Tibial artery (tissue), 1 donor: Measurements from ENCODE around the gene GATA2.

DNA sequence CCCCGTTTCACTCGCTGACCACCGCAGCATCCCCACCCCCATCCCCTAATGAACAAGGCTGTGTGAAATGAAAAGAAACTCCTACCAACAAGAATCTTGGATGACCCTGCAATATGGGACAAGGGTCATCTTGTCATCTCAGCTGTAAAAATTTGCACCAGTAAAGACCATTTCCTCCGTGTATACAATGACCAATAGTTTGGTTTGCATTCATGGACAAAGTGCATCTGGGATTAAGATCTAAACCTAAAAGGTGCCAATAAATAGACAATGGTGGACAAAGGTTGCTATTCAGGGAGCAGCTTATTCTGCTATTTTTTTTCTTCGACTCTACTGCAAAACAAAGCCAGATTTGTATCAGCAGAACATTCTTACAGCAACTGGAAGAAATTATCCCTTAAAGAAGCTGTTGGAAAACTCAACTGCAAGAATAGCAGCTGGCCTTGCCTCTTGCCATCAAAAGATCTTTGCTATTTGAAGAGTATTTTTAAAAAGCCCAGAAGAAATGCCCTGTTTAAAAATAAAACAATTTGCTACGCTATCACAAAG is 7.9 kb downstream of the MGLL start:
- PRO-cap = no peak

- PRO-cap = no peak
Observed at GRCh38 chr3:128053445-128054346, 1.5 kb downstream of the SEC61A1 start.

- PRO-cap = no peak
Observed at GRCh38 chr3:128064656-128065419, 12.6 kb downstream of the SEC61A1 start.

DNA sequence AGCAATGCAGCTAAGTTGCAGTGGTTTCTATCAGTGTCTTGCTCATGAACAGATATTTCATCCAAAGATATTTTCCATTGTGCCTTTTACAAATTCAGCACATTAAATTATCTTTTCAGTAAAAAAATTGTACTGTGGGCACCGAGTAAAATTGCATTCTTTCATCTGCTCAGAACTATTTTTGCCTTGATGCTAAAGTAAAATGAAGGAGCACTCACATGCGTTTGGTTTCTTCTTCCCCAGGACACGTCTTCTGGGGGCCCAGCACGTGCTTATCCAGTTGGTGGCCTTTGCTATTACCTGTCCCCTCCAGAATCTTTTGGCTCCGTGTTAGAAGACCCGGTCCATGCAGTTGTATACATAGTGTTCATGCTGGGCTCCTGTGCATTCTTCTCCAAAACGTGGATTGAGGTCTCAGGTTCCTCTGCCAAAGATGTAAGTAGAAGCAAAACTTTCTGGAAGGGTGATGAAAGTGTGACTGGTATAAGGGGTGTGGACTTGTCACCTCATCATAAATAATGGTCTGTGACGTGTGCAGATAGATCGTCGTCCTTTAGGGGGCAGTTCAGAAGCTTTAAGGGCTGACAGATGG is 15.0 kb downstream of the SEC61A1 start:
- PRO-cap = no peak

GRCh38 chr3:128097938-128098651 is 25.5 kb downstream of the RUVBL1 start:
- PRO-cap = no peak

DNA sequence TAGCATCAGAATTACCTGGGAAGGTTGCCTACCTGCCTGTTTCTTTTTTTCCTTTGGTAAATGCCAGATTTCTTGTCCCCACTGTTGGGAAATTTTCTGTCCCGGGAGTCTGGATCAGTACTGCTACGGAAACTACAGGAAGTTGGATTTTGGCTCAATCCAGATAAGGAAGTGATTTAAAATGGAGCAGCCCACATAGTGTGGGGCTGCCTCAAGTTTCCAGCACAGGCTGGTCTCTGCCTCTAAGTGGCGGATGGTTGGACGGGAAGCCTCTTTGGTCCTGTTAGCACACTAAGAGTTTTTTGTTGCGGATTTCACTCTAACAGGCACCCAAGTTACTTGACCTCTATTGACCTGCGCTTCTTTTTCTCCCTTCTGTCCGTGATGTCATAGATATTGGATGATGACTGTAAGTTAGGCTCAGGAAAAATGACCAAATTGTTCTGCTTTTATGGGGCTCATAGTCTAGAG is 54.7 kb downstream of the EEFSEC start:
- PRO-cap = no peak

DNA sequence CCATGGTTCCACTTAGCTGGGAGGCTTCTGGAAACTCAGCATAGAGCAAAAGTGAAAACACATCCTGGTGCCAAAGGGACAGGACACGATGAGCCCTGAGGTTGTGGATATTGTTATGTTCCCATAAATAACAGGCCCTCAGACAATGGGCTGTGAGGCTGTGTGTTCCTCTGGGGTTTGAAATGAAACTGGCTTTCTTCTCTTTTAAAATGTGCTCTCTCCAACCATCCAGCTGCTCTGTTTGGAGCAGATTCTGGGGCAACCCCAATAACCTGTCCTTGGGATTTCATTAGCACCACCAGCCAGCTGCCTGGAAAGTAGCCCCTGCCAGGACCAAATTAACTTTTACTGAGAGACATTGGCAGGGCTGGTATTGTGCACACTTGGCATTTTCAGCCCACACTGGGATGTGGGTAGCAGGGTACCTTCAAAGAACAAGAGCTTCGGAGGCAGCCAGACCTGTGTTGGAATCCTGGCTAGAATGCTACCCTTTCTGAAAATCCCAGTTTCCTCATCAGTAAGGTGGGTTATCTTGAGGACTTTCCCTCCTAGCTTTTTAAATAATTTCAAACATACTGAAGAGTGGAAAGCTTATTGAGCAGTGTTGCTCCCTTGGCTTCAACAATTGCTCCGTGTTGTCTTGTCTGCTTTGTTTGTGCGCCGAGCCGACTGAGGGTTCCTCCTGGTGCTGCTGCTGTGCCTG is 97.4 kb downstream of the DNAJB8 start:
- PRO-cap = no peak

DNA sequence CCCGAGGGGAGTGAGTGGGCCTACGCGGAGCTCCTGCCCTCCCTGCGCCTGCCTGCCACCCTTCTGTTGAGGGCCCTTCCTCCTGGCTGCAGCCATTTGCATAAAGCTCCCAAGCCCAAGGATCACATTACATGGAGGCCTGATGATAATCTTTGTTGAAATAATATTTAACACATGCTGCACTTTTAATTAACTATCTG is 39.1 kb downstream of the DNAJB8 start:
- PRO-cap = no peak

- PRO-cap = no peak
Observed at GRCh38 chr3:128480007-128480790, 12.8 kb downstream of the GATA2 start.

- PRO-cap = no peak
Observed at GRCh38 chr3:128485671-128486418, 7.2 kb downstream of the GATA2 start.

- PRO-cap = no peak
Observed at GRCh38 chr3:128489470-128489891, 3.5 kb downstream of the GATA2 start.

GRCh38 chr3:128492726-128493508 is at the start of gene GATA2:
Gene GATA2 (minus strand): TSS chr3:128493201.
- PRO-cap = unidirectional peak, minus-strand start at chr3:128493201

- PRO-cap = no peak
Observed at GRCh38 chr3:128554125-128554568, 61.1 kb upstream of the GATA2 start.

DNA sequence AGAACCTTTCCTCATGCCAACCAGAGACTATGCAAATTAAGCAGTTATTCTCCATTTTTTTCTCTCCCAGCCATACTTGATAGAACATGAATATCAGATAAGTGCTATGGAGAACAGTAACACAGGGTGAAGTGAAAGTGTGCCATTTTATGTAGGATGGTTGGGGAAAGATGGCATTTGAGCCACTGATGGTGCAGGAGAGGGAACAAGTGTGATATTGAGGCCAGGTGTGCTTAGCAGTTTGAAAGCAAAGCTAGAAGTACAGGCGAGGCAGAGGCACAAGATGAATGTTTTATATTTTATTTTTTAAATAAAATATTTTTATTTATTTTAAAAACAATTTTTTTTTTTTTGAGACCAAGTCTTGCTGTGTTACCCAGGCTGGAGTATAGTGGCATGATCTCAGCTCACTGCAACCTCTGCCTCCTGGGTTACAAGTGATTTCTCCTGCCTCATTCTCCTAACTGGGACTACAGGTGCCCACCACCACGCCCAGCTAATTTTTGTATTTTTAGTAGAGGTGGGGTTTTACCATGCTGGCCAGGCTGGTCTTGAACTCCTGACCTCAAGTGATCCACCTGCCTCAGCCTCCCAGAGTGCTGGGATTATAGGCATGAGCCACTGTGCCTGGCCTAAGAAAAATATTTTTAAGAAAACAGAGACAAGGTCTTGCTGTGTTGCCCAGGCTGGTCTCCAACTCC is 31.4 kb downstream of the RAB7A start:
- PRO-cap = no peak

DNA sequence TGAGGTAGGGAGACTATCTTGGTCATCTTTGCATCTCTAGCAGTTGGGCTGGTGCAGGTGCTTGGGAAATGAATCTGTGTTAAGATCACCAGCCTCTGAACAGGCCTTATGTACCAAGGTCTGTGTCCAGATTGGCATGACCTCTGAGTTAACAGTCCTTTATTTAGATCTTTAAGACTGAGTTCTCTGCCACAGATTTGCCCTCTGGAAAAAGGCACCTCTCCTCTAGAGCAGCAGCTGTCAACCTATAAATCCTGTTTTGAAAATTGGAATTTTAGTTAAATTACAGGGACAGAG is 35.4 kb downstream of the RAB7A start:
- PRO-cap = no peak

DNA sequence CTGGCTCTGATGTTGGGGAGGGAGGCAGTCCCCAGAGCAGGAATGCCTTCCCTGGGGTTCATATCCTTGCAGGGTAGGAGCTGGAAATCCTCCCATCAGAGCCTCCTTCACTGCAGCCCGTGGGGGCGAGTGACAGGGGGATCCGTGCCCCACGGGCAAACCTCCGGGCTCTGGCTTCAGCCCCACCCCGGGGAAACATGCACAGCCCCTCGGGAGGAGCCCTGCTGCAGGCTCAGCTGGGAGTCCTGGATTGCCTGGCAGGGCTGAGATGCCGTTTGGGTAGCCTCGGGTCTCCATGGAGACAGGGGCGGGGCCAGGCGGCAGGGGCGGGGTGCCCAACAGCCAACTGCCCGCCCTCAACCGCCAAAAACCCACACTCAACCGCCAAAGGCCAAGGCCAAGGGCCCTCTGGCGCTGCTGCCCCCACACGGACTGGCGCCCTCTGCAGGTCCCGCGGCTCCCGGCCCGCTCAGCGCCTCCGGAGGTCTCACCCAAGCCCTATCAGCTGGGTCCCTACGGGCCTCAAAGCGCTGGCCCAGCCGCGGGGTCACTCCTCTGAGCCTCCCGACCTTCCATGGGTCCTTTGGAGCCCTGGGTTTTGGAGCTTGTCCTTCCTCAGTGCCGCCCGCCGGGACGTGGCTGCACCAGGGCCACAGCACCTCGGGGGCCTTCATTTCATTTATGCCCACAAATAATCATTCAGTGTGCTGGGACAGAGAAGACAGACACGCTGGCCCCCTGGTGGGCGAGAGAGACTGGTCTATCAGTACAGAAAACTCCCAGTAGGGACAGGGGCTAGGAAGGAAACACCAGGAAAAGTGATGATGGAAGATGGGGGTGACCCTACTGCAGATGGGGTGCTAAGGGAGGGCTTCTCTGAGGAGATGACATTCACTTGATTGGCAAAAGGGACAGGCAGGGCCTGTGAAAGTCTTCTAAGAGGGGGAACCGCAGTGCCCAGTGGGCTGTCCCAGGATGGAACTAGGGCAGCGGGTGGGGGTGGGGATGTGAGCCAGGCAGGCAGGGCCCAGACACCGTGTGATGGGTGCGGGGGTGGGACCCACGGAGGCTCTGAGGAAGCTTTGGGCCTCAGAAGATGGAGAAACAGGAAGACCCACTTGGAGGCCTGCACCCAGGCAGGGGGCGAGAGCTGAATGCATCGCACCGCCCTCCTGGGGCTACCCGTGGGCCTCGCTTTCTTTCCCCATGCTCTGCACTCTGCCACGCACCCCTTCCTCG is 33.4 kb upstream of the ACAD9 start:
- PRO-cap = no peak

- PRO-cap = no peak
Observed at GRCh38 chr3:129001776-129002513, 841 bp downstream of the EFCC1 start.

- PRO-cap = no peak
Observed at GRCh38 chr3:129047460-129047659, 13.2 kb upstream of the GP9 start.

GRCh38 chr3:129065124-129066121 is 4.8 kb downstream of the GP9 start:
- PRO-cap = no peak

DNA sequence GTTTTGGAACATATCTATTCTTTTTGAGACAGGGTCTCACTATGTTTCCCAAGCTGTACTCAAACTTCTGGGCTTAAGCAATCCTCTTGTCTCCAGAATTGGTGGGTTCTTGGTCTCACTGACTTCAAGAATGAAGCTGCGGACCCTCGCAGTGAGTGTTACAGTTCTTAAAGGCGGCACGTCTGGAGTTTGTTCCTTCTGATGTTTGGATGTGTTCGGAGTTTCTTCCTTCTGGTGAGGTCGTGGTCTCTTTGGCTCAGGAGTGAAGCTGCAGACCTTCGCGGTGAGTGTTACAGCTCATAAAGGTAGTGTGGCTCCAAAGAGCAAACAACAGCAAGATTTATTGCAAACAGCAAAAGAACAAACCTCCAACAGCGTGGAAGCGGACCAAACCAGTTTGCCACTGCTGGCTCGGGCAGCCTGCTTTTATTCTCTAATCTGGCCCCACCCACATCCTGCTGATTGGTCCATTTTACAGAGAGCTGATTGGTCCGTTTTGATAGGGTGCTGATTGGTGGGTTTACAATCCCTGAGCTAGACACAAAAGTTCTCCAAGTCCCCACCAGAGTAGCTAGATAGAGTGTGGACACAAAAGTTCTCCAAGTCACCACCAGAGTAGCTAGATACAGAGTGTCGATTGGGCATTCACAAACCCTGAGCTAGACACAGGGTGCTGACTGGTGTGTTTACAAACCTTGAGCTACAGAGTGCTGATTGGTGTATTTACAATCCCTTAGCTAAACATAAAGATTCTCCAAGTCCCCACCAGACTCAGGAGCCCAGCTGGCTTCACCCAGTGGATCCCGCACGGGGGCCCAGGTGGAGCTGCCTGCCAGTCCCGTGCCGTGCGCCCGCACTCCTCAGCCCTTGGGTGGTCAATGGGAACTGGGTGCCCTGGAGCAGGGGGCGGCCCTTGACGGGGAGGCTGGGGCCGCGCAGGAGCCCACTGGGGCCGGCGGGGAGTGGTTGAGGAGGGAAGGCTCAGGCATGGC is 7.2 kb downstream of the GP9 start:
- PRO-cap = no peak